OCI-LY7 (cell line): ENCODE data around the genes MAP3K10, HIPK4 and SERTAD3.

DNA sequence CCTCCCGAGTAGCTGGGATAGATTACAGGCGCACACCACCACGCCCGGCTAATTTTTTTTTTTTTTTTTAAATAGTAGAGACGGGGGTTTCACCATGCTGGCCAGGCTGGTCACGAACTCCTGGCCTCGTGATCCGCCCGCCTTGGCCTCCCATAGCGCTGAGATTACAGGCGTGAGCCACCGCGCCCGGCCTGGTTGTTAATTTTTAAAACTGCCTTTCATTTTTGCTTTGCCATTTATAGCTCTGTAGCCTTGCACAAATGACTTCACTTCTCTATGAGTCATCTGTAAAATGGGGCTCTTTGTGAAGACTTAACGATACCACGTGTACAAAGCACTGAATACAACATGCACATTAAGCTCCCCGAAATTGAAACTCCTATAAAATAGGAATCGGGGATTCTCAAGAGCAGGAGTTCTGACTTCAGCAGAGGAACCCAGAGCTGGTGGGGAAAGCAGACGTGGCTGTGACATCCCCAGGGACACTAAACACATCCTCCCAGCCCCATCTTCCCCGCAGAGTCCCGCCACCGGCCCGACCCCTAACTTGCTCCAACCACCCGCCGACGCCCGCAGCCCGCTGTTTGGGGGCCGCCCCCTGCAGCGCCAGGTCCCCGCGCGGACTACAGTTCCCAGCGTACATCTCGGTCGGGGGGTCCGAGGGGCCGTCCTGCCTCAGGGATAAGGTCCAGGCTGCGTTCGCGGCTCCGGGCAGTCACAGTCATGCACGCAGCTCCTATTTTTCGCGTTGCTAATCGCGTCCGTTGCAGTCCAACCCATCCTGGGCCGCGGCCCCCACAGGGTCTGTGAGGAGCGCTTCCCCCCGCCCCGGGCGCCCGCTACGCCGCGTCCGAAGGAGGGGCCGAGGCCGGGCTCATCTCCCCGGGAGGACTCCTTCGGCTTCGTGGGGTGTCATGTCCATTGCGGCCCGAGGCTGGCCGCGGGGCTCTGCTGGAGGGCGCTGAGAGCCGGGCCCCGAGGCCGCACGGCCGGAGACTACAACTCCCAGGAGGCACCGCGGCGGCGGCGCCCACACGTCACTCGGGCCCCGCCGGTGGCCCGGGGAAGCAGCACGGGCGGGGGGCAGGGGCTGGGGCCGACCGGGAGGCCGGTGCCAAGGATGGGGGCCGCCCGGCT, at the start of gene MAP3K10:
Gene MAP3K10 (plus strand): TSS at position 1,037 of the 1,137 bp plus-strand sequence.
- PRO-cap: bidirectional peak, plus-strand start at position 653 of the sequence, minus-strand start at position 586 of the sequence; bidirectional peak, plus-strand start at position 1,086 of the sequence, minus-strand start at position 998 of the sequence
- RAMPAGE, long total RNA: no peak

- PRO-cap: no peak
- RAMPAGE, long total RNA: no peak
Measured at GRCh38 chr19:40191693-40192354, 598 bp downstream of the MAP3K10 start.

- PRO-cap: no peak
- RAMPAGE, long total RNA: no peak
Measured at GRCh38 chr19:40204262-40204696, 13.1 kb downstream of the MAP3K10 start.

DNA sequence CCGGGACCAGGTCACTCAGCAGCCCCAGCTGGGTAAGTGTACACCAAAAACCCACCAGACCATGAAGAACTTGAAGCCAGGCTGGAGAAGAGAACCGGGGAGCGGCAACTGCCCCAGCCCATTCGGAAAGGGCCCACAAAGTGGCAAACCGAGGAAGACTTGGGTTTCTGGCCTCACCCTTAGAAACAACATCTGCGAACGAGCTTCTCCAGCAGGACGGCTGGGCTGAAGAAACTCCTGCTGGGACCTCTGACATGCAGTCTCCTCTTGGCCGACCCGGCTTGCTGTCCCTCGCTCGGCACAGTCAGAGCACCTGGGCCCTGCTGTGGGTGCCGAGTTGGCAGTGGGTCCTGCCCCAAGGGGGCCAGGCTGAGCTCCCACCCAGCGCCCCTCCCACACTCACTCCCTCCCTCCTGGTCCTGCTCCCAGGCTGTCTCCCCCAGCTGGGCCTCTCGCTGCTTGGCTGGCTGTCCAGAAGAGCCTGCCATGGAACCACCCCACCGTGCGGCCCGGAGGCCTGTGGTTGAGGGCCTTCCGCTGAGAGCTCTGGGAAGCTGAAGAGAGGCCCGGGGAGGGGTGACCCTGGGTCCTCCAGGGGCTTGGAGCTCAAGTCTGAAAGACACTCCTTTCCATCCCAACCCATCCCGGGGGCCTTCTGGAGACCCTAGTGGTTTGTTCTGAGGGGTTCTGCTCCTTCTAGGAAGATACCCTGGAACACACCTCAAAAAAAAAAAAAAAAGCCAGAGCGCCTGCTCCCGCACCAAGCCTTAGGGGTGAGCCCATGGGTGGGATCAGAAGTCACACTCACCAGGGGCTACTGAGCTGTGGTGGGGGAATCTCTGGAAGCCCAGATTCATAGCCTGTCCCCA, 6.0 kb downstream of the AKT2 start:
- PRO-cap: no peak
- RAMPAGE, long total RNA: no peak

GRCh38 chr19:40363077-40363439, 14.6 kb downstream of the PLD3 start:
- PRO-cap: no peak
- RAMPAGE, long total RNA: no peak

DNA sequence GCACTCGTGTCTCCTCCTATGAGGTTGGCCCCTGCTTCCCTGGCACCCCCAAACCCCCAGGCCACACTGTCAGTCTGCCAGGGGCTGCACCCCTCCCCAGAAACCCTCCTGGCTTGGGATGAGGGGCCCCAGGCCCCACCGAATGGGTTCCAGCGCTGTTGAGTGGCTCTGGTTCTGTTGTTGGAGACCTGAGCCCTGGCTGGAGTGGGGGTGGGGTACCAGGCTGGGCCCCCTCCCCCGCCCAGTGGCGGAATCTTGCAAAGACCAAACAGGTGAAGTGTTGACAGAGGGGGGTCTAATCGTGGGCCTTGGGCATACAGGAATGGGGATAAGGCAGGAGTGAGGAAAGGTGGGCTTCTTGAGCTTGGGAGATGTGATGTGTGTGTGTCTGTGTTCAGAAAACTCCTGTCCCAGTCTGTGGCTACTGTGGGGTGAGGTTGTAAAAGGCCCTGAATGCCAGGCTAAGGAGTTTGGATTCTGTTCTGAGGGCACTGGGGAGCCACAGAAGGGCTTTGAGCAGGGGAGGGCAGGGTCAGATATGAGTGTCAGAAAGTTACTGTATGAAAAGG, at the start of gene HIPK4:
Gene HIPK4 (minus strand): TSS at position 164 of the 569 bp plus-strand sequence.
- PRO-cap: no peak
- RAMPAGE, long total RNA: no peak

DNA sequence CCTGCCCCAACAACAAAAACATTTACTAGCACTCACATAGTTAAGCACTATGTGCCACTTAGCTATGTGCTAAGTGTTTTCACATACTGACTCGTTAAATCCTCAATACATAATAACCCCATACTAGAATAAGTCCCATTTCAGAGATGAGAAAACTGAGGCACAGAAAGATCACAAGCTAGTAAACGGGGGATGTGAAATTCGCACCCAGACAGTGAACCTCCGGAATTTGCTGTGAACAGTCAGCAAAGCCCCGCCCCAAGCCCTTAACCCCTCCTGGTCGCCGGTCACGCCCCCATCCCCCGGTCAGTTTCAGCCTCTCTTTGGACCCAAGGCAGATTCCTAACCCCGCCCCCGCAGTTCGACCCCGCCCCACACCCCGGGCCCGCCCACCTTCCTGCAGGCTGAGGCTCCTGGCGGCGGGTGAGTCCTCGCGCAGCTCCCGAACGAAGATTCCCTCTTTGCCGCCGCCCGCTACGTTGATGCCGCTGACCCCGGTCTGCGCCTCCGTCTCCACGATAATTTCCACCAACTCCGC, 9.8 kb downstream of the PRX start:
- PRO-cap: bidirectional peak, plus-strand start at position 402 of the sequence, minus-strand start at position 236 of the sequence
- RAMPAGE, long total RNA: no peak

- PRO-cap: unidirectional peak, minus-strand start at chr19:40444062; bidirectional peak, plus-strand start at chr19:40444527, minus-strand start at chr19:40444292; bidirectional peak, plus-strand start at chr19:40444941, minus-strand start at chr19:40444751
- RAMPAGE, long total RNA: no peak
Measured at GRCh38 chr19:40443955-40445007, at the start of gene SERTAD3. SERTAD3 (minus strand) TSS chr19:40444335.

GRCh38 chr19:40580493-40581078, 3.9 kb downstream of the SHKBP1 start:
- PRO-cap: no peak
- RAMPAGE, long total RNA: no peak

DNA sequence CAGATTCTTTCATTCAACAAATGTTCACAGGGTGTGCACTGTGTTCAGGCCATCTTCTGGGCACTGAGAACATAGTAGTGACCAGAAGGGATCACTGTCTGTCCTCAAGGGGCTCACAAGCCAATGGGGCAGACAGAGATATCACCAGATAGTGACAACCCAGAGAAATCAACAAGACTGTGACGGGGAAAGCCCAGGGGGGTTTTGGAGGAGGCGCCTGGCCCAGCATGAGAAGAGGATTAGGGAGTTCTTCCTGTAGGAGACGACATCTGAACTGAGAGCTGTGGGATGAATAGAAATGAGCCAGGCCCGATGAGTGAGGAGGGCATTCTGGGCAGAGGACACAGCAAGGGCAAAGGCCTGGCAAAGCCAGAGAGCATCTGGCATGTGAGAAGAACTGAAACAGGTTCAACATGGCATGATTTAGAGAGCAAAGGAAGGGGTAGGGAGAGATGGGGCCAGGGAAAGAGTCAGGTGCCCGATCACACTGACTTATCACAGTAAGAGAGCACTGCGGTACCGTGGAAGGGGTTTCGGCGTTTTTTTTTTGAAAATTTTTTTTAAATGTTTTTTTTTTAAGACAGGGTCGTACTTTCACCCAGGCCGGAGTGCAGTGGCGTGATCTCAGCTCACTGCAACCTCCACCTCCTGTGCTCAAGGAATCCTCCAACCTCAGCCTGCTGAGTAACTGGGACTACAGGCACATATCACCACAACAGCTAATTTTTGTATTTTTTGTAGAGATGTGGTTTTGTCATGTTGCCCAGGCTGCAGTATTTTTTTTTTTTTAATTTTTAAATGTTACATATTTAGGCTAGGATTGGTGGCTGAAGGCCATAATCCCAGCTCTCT, 18.7 kb downstream of the LTBP4 start:
- PRO-cap: no peak
- RAMPAGE, long total RNA: no peak

- PRO-cap: no peak
- RAMPAGE, long total RNA: no peak
Measured at GRCh38 chr19:40703260-40703774, 12.9 kb upstream of the NUMBL start.

- PRO-cap: no peak
- RAMPAGE, long total RNA: no peak
Measured at GRCh38 chr19:40745281-40745738, 5.0 kb downstream of the ACTMAP start.

DNA sequence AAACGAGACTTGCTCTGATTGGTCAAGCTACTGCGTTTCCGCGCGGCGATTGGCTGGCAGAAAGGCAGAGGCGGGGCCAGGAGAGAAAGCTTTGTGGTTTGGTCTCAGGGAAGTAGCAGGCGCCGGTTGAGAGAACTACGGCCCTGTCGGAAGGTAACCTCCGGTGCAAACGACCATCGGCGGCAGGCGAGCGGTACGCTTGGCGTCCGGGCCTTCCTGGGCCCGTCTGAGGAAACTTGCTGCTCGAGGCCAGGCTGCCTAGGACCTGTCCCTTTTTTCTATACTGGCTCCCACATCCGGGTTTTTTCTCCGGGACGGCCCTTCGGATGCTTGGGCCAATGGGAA, 246 bp upstream of the SNRPA start:
- PRO-cap: bidirectional peak, plus-strand start at position 118 of the sequence, minus-strand start outside the sequence; bidirectional peak, plus-strand start outside the sequence, minus-strand start at position 285 of the sequence
- RAMPAGE, long total RNA: start-site peak on the plus strand centred at position 100 of the sequence, 77 bp wide, 404 and 99 reads in 2 replicates

DNA sequence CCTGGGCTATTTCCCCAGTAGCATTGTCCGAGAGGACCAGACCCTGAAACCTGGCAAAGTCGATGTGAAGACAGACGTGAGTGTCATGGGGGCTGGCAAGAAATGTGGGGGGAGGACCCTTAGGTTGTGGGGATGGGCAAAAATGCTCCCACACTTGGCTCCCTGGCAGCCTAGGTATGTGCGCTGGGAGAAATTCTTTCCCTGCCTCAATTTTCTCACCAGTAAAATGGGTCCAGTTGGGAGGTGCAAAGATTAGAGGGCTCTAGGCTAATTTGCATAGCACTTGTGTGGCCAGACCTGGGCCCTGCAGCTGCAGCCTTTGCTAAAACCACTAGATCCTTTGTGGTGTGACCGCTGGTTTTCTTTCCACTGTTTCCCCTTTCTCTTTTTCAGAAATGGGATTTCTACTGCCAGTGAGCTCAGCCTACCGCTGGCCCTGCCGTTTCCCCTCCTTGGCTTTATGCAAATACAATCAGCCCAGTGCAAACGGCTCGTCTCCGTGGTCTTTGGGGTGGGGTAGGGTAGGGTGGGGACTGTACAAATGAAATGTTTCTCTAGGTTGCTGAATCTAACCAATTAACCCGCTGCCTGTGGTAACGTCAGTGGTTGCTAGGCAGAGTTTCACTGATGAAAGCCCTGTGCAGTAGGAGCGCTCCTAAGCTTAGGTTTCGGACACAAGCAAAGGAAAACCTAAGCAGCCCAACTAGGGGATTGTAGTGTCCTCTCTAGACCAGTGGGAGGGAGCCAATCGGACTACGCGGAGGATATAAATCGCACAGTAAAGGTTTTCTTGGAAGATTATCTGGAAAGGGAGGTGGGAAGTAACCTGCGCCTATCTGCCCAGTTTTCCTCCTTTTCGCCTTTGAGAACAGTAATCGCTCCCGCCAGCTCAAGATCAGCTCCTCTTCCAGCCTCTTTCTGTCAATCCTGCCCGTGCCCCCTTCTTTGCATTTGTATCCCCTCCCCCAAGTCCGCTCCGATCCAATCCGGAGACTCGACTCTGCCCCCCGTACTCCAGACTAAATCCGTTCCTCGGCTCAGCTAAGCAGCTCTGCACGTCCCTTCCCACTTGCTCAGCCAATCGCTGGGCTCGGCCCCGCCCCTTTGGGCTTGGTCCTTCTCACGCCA, 679 bp upstream of the RAB4B start:
- PRO-cap: bidirectional peak, plus-strand start at position 616 of the sequence, minus-strand start at position 438 of the sequence; bidirectional peak, plus-strand start outside the sequence, minus-strand start at position 920 of the sequence
- RAMPAGE, long total RNA: no peak

DNA sequence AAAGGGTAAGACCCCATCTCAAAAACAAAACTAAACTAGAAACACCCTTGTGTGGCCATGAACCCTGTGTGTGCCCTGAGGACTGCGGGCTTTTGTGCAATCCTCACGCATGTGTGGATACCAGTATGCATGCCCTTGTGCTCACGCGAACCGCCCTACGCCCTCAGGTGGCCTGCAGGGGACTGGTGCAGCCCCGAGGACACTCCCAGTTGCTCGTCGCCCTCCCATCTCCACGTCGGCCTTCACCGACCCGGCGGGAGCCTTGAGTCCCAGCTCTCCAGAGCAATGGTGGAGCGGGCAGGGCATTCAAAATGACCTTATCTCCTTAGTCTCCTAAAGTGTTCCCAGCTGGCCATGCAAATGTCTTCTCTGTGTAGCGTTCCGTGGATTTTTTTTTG, 910 bp upstream of the EGLN2 start:
- PRO-cap: bidirectional peak, plus-strand start at position 208 of the sequence, minus-strand start at position 115 of the sequence
- RAMPAGE, long total RNA: no peak

GRCh38 chr19:40799348-40800182, 574 bp downstream of the EGLN2 start:
- PRO-cap: unidirectional peak, minus-strand start at chr19:40799663
- RAMPAGE, long total RNA: no peak

DNA sequence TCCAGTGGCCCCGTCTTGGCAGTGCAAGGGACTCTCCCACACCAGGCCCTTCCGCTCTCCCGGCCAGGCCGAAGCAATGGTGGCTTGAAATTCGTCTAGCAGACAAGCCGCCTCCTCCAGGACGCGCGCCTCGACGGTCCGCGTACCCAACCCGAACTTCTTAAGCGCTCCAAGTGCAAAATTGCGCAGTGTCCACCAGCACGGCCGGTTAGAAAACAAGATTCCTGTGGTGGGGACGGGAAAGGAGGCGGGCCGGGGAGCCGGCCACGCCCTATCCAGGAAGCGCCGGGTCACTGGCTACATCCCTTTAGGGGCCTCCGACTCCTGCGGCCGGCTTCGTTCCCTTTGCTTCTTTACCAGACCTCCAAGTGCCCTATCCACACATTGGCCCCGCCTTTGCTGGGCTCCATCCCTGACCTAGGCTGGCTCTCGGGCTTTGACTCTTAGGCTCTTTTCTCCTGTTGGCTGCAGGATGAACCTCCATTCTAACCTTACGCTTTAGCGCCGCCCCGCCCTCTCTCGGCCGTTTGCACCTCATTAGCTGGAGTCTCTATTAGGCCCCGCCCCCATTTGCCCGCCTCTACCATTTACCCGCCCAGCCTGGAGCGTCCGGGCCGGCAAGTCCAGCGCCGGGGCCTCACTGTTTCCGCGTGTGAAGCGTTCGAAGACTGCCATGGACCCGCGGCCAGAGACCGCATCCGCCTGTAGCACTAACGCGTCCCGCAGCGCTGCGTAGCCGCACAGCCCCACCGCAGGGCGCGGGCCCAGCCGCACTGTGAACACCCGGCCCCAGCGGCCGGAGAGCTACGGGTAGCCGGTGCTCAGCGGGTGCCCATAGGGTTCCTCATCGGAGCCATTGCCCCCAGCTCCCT, 11.8 kb downstream of the EGLN2 start:
- PRO-cap: no peak
- RAMPAGE, long total RNA: no peak

- PRO-cap: no peak
- RAMPAGE, long total RNA: no peak
Measured at GRCh38 chr19:40822515-40823234, 23.7 kb downstream of the EGLN2 start.

- PRO-cap: no peak
- RAMPAGE, long total RNA: no peak
Measured at GRCh38 chr19:40831670-40832288, 18.5 kb downstream of the CYP2A6 start.

DNA sequence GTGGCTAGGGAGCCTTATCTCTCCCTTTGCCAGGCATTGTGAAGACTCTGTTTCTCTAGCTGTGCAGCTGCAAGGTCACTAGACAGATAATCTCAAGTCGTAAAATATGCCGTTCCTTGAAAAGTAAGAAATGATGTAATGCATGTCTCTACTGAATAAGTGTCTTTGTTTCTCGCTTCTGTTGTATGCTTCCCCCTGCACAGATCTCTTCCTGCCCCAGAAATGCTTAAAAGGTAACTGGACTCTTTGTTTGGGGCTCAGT, 16.5 kb downstream of the CYP2A6 start:
- PRO-cap: no peak
- RAMPAGE, long total RNA: no peak